Pulmonary artery (tissue), 1 donor: Measurements from ENCODE around the genes CLEC11A and KLK2.

GRCh38 chr19:49678271-49678867 is 1.3 kb downstream of the PRMT1 start:
- PRO-cap = no peak

GRCh38 chr19:49679254-49679853 is 2.3 kb downstream of the PRMT1 start:
- PRO-cap = no peak

GRCh38 chr19:49803427-49804018 is 9.6 kb downstream of the FUZ start:
- PRO-cap = no peak

GRCh38 chr19:49859665-49860923 is 7.3 kb downstream of the PNKP start:
- PRO-cap = no peak

GRCh38 chr19:49894886-49895742 is 1.6 kb downstream of the IL4I1 start:
- PRO-cap = no peak

DNA sequence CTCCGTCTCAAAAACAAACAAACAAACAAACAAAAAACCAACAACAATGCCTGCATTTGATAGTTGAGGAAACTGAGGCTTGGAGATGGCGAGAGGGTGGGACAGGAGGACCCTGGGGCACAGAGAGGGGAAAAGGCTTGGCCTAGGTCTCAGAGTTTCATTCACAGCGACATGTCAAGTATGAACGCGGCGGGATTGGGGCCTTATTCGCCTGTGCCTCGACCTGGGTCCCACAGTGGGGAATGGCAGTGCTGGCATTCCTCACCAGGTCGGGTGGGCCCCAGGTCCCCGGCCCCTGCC is 2.1 kb upstream of the IL4I1 start:
- PRO-cap = no peak

DNA sequence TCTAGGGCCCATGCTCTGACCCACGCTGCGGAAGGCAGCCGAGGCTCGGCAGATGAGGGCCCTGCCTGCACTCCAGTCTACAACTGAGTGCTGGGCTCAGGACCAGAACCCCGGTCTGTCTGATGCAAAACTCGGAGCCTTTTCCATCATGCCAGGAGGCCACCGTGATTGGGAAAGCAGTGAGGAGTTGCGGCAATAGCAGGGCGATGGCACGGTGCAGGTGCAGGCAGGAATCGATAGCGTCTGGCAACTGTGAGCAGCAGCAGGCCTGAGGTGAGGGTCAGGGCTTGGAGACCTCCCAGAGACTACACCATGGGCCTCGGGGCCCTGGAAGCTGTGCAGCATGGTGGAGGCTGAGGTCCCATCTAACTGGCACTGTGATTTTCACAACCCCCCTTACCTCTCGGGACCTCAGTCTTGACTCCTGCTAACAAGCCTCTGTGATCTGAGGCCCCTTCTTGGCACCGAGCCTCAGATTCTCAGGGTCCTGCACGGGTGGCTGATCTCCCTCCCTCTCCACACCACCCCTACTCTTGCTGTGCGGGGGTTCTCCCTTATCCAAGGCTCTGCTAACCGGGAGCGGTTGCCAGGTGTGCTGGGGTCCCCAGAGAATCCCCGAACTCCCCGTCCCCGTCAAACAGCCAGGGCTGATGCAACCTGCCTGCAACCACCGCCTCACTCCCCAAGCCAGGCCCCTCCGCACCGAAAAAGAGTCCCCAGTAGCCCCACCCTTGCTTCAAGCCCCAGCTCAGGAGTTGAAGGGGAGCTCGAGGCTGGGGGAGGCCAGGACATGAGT is 5.0 kb upstream of the ATF5 start:
- PRO-cap = no peak

- PRO-cap = no peak
Observed at GRCh38 chr19:50275763-50276276, 53.4 kb downstream of the KCNC3 start.

DNA sequence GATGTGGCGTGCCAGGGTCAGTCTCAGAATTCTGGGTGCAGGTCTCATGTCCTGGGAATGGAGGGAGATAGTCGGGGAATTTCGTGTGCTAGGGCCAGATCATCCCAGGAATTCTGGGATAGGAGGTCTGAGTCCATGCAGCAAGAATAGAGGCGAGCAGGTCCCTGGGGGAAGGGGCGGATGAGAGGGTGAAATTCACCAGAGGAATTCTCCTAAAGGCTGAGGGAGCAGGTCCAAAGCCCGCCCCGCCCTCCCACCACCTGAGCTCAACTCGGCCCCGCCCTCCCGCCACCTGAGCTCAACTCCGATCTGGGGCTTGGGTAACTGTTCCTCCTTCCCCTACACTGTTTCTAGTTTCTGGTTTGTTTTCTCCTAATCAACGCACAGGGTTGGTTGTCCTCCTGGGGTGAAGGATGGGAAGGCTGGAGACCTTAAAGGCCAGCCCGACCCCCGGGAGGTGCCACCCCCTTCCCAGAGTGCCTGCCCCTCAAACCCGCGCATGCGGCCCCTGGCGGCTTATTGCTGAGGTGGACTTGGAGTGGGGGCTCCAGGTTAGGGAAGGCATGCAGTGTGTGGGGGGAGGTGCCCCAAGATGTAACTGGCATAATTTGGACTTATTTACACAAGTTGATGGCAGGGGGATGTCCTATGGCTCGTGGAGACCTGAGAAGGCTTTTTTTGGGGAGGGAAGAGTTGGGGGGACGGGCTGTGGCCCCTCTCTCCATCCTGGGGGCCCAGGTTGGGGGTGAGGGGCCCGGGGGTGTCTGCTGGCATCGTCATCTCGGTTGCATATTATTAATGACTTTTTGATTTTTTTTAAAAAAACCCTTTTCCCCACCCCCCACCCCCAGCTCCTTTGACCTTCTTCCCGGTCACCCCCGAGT is 15.0 kb downstream of the KCNC3 start:
- PRO-cap = no peak

GRCh38 chr19:50415016-50415522 is 3.7 kb upstream of the SPIB start:
- PRO-cap = no peak

- PRO-cap = no peak
Observed at GRCh38 chr19:50419482-50419959, 783 bp downstream of the SPIB start.

DNA sequence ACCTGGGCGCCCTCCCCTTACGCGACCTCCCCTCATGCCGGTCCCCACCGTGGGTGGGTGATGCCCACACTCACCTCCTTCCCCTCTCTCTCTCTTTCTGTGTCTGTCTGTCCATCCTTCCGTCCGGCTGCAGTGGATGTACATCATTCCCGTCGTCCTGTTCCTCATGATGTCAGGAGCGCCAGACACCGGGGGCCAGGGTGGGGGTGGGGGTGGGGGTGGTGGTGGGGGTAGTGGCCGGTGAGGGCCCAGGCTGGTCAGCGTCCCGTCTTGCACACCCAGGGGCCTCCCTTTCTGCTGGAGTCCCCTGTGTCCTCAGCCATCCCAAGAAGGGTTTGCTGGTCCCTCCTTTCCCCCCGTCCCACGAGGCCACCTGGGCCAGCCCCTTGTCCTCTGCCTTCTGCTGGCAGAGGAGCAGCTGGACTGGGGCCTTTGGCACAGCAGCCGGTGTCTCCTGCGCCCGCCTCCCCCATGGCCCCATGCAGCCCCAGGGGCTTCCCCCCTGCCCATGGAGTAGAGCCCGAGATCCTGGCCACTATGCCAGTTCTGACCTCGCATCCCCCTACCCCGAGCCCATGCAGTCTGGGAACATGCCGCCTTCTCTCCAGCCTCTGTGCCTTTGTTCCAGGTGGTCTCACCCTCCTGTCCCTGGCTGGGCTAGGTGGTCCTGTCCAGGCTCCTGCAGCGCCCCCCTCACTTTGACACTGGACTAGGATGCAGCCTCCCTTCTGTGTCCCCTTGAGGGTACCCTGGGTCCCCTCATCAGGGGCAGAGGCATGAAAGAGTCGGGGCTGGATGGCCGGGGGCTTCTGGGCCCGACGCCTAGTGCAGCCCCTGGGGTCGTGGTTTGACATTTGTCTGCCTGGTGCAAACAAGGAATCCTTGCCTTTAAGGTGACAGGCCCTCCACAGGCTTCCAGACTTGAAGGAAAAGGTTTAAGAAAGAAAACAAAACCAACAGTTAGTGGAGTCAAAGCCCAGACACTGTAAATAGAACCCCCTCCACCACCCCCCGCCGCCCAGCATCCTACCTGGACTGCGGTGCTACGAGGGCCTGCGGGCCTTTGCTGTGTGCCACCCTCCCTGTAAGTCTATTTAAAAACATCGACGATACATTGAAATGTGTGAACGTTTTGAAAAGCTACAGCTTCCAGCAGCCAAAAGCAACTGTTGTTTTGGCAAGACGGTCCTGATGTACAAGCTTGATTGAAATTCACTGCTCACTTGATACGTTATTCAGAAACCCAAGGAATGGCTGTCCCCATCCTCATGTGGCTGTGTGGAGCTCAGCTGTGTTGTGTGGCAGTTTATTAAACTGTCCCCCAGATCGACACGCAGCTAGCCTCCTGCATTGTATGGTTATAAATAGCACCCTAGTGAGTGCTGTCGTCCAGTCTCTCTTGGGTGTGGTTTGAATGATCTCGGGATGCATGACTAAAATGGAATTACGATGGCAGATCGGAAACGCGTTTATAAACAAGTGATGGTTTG is 5.9 kb upstream of the GARIN5A start:
- PRO-cap = no peak

DNA sequence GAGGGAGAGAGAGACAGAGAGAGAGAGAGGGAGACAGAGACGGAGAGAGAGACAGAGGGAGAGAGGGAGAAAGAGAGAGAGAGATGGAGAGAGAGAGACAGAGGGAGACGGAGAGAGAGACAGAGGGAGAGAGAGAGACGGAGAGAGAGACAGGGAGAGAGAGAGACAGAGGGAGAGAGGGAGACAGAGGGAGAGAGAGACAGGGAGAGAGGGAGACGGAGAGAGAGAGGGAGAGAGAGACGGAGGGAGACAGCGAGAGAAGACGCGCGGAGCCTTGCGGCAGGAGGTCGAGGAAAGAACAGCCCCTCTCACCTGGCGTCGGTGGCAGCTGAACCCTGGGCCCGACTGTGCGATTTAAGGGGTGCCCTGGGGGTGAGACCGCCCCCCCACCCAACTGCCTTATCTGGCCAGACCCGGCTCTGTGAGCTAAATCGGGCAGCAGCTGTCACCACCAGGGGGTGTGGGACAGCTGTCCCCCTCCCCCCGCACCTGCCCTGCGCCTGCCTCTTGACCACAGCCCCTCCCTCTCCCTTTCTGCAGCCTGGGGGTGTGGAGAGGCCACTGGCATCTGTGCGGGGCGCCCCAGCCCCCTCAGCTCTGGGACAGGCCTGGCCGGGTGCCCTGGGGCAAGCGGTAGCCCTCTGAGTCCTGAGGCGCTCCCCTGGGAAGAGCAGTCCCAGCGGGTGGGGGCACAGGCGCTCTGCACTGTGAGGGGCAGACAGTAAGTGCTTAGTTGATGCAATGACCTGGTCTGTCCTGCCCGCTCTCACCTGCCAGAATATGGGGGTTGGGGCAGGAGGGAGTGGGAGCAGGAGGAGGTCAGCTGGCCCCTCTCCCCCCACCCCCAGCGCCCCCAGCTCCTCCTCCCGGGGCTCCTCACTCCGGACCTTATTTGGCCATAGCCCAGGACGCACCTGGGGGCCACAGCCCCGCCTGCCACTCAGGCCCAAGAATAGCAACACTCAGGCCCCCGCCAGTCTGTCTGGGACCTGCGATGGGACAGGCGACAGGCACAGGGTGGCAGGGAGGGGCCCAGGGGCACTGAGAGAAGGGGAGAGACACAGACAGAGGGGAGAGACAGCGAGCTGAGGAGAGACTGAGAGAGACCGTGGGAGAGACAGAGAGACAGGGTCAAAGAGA is 10.7 kb downstream of the JOSD2 start:
- PRO-cap = no peak

DNA sequence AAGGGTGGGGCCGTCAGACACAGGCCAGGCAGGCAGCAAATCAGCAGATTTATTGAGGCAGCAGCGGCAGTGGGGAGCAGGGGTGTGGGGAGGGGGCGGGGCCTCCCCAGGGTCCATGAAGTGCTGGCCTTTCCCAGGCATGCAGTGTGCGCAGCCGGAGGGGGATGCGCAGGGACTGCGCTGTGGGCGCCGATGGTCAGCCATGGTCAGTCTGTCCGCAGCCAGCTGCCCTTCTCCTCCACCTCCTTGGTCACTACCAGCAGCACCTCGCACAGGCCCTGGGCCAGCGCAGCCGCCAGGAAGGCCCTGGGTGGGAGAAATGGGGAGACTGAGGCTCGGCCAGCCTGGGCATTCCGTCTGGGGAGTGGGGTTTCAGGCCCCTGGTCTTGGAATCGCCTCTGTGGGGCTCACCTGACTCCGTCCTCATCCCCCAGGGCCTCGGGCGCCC is 5.0 kb downstream of the JOSD2 start:
- PRO-cap = unidirectional peak, plus-strand start at position 79 of the sequence

GRCh38 chr19:50511845-50512277 is 870 bp upstream of the JOSD2 start:
- PRO-cap = no peak

GRCh38 chr19:50551515-50552300 is 16.5 kb downstream of the LRRC4B start:
- PRO-cap = unidirectional peak, minus-strand start at chr19:50551781

DNA sequence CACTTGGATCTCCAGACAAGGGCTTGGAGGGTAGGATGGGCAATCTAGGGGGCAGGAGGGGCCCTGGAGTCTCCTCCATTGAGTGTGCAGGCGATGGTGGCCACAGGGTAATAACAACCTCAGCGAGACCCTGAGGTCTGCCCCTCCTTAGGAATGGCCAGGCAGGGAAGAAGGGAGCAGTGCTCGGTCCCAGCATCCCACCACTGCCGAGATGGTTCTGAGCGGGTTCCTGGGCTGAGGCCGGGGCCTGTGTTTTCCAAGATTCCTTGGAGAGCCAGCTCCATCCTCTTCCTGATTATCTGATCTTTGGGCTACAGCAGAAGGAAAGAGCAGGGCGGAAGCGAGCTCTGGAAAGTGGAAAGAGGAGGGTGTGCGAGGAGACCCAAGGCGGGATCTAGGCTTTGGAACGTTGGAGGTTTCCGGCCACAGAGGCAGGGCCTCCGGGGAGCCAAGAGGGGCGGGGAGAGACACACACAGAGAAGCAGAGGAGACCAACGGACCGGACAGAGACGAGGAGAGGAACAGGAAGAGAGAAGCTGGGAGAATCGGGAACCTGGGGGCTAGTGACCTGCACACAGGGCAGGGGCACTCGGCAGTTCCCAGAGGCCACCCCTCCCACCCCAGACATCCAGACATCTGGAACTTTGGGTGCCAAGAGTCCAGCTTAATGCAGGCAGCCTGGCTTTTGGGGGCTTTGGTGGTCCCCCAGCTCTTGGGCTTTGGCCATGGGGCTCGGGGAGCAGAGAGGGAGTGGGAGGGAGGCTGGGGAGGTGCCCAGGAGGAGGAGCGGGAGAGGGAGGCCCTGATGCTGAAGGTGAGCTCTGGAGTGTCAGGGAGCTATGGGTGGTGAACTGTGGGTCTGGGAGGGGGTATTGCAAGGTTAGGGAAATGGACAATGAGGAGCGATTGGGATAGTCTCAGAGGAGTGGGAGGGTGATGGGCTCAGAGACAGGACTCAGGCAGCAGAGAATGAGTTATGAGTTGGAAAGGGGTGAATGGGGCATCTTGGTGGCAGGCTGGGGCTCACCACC is at the start of gene CLEC11A:
TSS of gene CLEC11A (plus strand) at position 506 of the 1,031 bp plus-strand sequence.
- PRO-cap = unidirectional peak, plus-strand start at position 506 of the sequence

DNA sequence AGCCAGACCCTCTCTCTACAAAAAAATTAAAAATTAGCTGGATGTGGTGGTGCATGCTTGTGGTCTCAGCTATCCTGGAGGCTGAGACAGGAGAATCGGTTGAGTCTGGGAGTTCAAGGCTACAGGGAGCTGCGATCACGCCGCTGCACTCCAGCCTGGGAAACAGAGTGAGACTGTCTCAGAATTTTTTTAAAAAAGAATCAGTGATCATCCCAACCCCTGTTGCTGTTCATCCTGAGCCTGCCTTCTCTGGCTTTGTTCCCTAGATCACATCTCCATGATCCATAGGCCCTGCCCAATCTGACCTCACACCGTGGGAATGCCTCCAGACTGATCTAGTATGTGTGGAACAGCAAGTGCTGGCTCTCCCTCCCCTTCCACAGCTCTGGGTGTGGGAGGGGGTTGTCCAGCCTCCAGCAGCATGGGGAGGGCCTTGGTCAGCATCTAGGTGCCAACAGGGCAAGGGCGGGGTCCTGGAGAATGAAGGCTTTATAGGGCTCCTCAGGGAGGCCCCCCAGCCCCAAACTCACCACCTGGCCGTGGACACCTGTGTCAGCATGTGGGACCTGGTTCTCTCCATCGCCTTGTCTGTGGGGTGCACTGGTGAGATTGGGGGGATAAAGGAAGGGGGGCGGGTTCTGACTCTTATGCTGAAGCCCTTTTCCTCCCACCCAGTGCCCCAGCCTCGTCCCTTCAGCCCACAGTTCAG is at the start of gene KLK2:
TSS of gene KLK2 (plus strand) at position 523 of the 709 bp plus-strand sequence.
- PRO-cap = no peak

DNA sequence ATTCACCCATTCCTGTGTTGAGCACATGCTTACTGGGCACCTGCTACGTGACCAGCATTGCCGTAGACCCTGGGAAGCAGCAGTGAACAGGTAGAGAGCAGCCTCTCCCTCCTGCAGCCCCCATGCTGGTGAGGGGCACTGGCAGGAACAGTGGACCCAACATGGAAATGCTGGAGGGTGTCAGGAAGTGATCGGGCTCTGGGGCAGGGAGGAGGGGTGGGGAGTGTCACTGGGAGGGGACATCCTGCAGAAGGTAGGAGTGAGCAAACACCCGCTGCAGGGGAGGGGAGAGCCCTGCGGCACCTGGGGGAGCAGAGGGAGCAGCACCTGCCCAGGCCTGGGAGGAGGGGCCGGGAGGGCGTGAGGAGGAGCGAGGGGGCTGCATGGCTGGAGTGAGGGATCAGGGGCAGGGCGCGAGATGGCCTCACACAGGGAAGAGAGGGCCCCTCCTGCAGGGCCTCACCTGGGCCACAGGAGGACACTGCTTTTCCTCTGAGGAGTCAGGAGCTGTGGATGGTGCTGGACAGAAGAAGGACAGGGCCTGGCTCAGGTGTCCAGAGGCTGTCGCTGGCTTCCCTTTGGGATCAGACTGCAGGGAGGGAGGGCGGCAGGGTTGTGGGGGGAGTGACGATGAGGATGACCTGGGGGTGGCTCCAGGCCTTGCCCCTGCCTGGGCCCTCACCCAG is 4.1 kb downstream of the KLK2 start:
- PRO-cap = no peak

GRCh38 chr19:51081503-51081702 is 1.3 kb downstream of the KLK14 start:
- PRO-cap = no peak